Cardiac atrium fibroblast (primary cell): ENCODE measurements around a stretch of chr6.

DNA sequence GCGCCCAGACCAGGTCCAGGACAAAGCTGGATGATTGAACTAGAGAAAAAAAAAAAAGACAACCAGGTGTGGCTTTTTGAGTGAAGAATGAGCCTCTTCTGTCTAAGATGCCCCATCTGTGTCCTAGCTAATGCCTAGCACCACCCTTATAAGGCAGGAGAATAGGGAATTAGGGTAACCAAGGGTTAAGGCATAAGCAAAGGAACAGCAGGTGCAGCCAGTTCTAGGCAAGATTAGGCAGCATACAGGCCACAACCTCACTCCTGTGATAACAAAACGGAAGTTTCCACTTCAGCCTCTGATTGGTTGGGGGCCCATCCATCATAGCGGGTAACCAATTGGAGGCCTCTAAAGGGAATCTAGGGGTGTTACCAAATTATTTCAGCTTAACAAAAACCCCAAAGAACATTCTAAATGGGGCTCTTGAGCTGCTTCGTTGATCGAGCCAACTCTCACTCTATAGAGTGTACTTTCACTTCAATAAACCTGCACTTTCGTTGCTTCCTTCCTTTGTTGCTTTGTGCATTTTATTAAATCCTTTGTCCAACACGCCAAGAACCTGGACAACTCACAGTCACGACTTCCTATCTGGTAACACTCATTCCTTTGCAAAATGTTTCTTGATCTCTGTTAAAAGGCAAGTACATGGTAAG lies 61.9 kb upstream of the TAGAP start:
- RAMPAGE, long total RNA: no peak

GRCh38 chr6:159117497-159117999 lies 51.7 kb upstream of the FNDC1 start:
- RAMPAGE, long total RNA: no peak

GRCh38 chr6:159121331-159121862 lies 47.8 kb upstream of the FNDC1 start:
- RAMPAGE, long total RNA: no peak

DNA sequence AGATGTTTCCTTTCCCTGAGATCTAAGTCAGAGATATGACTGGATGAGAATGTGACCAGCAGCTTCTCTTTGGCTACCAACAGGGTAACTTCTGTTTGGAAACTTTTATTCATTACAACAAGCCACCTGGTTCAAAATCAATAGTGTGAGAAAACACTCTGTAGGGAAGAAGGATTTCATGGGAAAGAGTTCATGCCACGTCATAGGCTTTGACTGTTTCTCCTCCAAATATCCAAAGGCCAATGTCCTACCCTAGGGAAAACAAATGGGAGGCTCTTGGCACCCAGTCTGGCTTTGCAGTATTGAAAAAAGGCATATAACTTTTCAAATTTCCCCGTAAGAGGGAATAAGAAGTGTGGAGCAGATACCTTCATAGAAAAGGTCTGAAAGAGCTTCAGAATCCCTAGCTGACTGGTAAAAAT lies 245.5 kb downstream of the FNDC1 start:
- RAMPAGE, long total RNA: no peak

DNA sequence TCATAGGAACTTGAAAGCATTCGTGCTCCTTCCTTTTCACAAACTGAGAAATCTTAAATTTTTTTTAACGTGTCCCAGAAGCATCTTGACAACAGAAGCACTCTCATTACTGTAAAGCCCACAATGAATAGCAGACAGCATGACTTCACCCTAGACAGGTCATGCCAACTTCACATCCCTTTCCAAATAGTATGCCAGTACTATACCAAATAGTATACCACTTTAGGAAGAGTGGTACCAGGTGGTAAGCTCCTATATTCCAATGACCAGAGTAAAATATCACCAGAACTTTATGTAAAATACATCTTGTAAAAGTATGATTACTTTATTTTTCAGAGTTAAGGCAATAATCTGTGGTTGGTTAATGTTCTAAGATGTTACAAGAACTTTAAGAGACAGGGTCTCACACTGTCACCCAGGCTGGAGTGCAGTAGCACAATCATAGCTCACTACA lies 15.8 kb downstream of the SOD2 start:
- RAMPAGE, long total RNA: no peak

DNA sequence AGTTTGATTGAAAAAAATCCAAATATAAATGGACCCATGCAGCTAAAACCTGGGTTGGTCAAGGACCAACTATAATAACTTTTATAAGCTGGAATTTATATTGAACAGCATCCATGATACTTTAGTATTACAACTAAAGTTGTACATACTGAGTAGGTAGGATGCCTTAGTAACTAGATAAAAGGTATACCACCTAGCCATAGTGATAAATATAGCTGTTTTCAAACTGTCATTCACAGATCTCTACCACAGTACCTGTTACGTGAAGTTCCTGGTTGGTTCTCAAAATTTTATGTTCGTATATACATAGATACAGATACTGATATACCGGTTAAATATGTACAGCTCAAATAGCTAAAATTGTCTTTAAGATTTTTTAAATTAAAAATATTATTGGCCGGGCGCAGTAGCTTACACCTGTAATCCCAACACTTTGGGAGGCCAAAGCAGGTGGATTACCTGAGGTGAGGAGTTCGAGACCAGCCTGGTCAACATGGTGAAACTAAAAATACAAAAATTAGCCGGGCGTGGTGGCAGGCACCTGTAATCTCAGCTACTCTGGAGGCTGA lies 4.9 kb downstream of the WTAP start:
- RAMPAGE, long total RNA: no peak

DNA sequence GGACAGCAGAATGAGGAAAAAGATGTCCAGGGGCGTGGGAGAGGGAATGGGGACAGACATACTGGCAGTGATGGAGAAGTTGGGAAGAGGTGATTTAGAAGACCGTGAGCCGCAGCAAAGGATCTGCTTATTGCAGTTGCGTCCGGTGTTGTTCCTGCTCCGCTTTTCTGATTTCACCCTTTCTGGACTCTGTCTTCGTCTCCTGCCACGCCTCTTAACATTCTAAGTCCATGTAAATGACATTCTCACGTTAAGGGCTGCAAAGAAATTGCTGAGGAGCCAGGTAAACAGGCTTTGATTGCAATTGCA lies 336 bp upstream of the PNLDC1 start:
- RAMPAGE, long total RNA: no peak

DNA sequence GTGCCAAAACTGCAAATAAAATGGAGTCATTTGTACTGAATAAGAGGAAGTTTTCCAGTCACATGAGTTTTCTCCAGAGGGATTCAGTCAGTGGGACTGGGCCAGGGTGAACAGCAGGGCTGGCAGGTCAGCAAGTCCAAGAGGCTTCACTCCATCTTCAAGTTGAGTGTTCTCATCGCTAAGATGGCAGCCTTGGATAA lies 29.4 kb upstream of the IGF2R start:
- RAMPAGE, long total RNA: no peak

DNA sequence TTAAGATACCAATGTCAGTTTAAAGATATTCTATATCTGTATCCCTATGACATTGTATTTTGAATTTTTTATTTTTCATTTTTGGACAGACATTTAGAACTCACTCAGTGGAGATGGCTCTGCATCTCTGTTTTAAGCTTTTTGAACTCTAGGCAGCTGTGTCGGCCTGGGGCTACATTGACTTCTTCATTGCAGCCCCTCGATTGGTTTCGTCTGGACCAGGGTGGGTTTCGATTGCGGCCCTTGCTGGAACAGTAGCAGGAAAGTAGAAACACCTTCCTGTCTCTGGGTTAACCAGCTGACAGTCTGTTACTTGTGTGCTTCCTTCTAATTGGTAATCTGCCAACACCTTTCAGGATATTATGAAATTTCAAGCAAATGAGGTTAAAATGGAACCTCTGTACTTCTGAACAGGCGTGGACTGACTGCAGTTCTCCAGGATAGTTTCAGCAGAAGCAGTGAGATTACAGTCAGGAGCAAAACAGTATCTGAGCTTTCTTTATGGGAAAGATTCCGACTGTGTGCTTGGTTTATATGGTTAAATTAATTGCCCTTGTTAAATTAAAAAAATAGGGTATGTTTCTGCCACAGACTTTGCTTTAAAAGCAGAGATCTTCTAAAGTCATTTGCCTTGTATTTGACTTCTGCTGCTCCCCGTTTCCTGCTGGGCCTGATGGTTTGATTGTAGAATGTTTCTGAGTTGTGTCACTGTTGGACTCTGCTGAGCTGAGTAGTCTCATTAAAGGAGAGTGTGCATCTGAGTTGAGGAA lies 14.3 kb downstream of the IGF2R start:
- RAMPAGE, long total RNA: no peak

DNA sequence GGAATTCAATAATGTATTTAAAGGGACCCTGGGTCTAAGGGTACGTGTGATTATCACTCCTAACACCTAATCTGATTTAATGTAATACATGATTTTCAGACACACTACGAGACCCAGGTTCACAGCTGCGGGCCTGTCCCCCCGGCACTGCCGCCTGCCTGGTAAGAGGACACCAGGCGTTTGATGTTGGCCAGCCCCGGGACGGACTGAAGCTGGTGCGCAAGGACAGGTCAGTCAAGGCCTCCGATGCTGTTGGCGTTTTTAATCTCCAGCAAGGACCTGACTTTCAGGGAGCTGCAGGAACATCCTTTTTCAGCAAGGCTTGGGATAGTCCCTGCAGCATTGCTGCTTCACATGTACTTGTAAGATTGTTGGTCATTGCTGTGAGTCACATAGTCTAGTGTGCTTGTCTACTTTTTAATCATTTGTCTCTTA lies 58.2 kb downstream of the IGF2R start:
- RAMPAGE, long total RNA: no peak

DNA sequence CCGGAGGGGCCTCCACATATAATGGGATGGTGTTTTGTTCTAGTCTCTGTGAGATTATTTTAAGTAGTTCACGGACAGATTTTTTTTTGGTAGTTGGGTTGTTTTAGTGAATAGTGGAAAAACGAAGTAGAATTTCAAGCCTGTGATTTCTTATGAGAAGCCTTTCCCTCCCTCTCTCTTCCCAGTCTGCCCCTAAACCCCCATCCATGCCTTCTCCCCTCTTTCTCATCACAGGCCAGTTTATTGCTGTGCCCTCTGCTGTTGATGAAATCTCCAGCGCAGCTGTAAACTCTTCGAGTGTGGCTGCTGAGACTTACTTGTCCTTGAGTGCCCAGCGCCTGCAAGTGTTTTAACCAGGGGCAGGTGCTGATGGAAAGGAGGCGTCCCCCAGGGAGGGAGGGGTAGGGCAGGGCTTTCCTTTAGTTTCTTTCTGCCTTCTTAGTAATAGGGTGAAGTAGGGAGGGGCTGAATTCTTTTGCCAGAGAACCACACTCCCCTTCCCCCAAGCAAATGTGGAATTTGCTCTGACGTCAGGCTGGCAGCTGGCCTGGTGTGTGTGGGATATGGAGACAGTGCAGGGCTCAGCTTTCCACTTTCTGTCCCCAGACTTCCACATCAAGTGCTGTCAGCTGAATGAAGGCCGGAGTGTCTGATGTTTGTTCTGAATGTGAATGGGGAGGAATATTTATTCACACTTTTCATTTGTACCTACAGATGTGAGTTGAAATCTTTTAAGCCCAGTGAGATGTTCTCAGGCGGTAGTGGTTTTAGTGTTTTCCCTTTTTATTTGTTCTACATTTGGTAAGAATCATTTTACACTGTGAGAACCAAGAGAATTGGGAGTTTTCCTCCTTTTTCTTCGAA lies 61.2 kb downstream of the IGF2R start:
- RAMPAGE, long total RNA: no peak

- RAMPAGE, long total RNA: no peak
Observed at GRCh38 chr6:160042698-160043402, 74.0 kb downstream of the IGF2R start.

DNA sequence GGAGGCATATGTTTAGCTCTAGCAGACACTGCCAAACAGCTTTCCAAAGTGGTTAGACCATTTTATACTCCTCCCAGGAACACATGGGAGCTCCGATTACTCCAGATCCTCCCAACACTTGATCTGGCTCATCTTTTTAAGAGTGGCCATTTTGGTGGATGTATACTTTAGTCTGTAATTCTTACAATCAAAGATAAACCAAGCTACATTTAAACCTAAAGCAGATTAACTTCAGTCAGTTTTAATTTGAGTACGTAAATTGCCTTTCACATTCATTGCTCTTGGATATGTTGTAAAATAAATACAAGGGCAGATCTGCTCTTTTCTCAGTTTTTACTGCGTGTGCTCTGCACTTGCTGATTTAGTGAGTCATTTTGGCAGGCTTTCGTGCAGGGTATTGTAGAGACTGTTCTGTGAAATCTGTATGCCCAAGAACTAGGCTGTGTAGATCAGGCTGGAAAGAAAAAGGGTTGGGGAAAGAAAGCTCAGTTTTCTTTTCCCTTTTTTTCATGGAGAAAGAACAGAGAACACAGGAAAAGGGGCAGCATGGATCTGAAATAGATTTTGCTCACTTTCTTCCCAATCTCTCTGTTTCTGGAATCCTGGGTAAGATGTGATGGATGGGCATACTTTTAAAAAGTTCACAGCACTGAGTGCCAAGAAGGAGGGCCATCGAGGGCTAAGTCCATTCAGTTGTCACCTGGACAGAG lies 19.7 kb downstream of the SLC22A1 start:
- RAMPAGE, long total RNA: no peak

DNA sequence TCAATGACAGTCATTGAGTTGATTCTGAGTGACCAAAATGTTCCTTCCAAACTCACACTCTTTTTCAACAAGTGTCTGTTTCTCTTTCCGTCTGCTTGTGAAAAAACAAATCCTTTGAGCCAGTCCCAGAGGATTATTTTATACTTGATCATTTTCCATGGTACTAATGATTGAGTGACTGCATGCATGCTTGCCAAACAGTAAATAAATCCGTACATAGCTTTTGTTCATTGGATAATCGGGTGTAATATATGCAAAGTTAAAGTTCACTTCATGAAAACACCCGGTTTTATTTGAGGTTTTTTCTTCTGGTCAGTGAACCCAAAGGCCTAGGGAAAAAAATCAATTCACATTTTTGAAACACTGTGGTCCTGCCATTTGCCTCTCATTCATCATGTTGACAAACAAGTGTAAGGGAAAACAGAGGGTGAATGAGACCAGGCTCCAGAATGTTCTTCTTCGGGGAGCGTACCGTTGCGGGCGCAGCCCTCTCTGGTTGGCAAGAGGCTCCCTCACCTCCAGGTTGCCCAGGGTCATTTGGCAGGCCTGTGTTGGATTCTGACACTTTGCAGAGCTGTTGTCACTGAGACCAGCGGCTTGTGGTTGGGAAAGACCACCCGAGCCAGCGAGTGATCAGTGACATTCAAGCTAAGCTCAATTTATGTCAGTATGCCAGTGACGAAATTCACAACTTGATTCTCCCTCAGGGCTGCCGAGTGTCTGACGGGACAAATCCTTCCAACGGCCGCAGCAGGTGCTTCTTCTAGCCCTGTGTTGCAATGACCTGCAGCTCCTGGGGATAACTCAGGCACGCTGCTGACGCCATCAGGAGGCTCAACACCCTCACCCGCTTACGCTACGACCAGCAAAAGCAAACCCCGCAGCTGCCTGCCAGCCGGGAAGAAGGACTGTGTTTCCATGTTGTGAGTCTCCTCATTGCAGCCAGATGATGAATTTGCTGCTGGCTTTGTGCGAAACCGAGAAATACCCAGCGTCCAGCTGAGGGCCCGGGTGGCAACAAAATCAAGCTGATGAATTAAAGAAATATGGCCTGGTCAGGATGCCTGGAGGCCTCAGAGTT lies 16.8 kb upstream of the SLC22A2 start:
- RAMPAGE, long total RNA: no peak

DNA sequence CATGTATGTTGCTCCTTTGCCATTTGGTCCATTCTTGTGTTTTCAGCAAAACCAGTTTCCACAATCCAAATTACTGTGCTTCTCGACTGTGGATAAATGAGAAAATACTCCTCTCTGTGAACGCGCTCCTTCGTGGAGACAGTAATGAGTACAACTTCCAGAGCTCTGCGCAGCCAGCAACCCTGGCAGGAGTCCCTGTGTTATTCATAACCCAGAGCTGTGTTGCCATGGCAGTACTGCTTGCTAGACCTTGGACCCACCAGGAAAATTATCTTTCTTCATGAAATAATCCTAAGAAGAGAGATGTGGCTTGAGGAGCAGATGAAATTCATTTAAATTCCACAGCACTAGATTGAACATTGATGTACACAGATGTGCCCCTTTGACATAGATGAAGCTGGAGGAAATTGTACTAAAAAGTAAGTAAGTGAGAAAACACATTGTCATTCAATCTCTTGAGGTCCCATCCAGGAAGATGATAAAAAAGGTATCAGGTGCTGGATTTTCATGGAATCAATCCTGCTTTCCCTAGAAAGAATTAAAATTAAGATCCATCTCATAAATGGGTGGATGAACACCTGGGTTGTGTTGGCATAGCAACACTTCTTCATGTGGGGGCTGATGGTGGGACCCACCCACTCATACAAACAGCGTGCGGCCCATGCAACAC lies 73.8 kb downstream of the SLC22A3 start:
- RAMPAGE, long total RNA: no peak

DNA sequence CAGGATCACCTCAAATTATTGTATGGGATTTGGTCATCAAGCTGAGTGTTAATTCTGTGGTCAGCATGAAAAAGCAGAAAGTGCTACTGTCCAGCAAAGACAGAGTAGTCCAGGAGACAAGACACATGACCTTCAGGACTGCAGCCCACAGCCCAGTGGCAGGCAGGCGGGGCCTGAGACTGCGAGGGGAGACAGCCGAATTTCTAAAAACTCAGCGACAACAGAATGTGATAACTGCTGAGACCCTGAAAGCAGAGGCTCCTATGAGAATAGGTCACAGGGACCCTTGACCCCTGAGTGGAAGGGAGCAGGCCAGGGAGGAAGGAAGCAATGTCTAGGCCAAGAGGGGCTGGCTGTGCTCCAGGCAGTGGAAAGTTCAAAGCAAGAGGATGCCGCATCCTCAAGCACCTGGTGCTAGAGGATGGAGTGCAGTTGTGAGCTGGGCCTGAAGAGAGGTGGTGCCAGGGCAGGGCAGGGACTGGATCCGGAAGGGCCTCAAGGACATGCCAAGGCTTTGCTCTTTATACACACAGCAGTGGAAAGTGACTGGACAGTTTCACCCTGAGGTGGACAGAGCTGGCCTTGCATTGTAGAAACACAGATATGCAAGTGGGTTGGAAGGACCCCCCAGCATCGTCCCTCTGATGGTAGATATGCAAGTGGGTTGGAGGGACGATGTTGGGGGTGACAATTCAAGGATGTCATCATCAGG lies 96.9 kb downstream of the SLC22A3 start:
- RAMPAGE, long total RNA: no peak

DNA sequence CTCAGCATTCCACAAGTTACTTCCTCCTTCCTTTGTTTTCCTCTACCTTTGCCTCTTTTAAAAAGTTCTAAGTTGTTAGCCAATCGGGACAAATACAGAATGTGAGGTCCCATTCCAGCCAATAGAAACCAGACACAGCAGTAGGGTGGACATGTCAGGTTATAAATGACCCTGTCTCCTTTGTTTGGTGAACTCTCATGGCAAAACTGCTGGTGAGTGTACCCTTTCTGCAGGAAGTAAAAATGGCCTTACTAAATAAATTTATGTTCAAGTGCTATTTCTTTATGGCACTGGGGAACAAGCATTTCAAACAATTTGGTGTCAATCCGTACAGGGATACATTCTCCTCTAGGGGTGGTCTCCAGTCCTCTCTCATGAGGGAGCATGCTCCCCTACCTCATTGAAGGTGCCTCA lies 86.3 kb downstream of the PLG start:
- RAMPAGE, long total RNA: no peak

- RAMPAGE, long total RNA: no peak
Observed at GRCh38 chr6:160927070-160927406, 64.5 kb upstream of the MAP3K4 start.

- RAMPAGE, long total RNA: no peak
Observed at GRCh38 chr6:160995967-160996783, 4.6 kb downstream of the MAP3K4 start.

GRCh38 chr6:161076028-161076602 lies 84.5 kb downstream of the MAP3K4 start:
- RAMPAGE, long total RNA: no peak